ENCODE data around the genes SULT2B1, DBP, PLEKHA4 and DHDH.

DNA sequence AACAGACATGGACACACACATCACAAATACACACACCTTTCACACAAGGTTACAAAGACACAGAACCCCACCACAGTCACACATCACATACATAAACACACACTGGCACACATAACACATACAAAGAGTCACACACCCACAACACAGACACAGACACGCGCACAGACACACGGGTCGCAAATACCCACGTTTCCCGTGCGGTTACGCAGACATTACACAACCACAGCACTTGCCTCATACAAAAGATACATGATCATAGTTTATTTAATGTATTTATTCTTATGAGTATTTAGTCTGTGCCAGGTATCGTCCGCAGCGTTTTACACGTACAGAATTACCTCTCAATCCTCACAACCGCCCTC is 1.3 kb upstream of the LMTK3 start:
- PRO-cap, result no peak

- PRO-cap, result no peak
Observed at GRCh38 chr19:48551552-48552339, at the start of gene SULT2B1. SULT2B1 (plus strand) TSS chr19:48552172.

GRCh38 chr19:48613505-48614136 is 1.3 kb downstream of the FAM83E start:
- PRO-cap, result no peak

GRCh38 chr19:48637234-48637750 is at the start of gene DBP:
DBP (minus strand) TSS chr19:48637379.
- PRO-cap, result no peak

DNA sequence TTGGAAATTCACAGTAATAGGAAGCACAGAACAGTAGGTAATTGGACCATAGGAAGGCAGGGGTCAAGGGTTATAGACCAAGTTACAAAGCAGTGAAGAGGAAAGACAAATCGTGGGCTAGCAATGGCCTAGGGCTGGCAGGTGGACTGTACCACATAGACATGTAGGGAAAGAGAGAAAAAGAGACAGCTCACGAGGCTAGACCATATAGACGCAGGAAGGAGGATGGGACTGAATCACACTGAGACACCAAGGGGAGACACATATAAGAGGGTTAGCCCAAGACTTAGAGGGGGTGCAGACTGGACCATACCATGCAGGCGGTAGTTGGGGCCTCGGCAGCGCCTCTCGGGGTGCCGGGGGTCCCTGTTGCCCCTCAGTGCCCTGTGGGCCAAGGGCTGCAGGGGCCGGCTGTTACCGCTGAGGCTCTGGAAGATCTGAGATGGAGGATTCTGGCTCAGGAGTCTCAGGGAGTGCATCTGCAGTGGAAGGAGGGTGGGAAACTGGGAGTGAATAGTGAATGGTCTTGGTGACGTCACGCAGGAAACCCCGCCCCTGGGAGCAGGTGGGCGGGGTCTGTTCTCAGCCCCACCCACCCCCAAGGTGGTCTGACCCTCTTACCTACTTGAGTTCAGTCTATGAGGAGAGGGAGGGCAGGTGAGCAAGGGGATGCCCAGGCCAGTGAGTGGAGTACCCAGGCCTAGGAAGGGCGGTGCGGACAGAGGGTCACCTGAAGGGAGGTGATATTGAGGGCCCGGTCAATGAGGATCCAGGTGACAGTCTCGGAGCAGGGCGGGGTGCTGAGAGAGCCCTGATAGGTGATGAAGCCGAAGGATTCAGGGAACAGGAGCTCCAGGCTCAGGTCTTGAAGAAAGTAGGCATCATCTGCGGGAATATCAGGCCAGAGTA is 1.6 kb upstream of the DBP start:
- PRO-cap, result no peak

DNA sequence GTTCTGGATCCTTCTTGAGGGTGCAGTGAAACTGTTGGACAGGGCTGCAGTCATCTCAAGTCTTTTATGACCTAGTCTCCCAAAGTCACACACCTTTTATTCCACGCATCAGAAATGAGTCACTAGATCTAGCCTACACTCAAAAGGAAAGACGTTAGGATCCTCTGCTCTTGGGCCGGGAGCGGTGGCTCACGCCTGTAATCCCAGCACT is 3.6 kb upstream of the CA11 start:
- PRO-cap, result no peak

DNA sequence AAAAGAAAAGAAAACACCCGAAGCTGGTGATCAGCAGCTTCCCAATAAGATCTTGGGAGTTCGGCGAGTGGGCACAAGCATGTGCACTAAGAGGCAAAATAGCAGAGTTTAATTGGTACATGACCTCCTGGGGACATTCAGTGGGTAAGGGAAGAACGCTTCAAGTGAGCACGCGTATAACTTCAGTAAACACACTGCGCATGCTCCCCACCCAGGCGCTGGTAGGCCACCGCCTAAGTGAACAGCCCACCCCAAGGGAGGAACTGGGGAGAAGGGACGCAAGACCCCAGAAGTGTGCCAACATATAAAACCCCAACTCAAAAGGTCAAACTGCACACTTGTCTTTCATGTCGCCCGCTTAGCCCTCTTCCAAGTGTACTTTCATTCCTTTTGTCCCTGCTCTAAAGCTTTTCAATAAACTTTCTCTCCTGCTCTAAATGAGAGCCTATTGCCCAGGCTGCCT is 10.5 kb upstream of the NTN5 start:
- PRO-cap, result no peak

- PRO-cap, result no peak
Observed at GRCh38 chr19:48737226-48738138, 2.9 kb downstream of the RASIP1 start.

GRCh38 chr19:48755739-48756526 is 609 bp downstream of the FGF21 start:
- PRO-cap, result no peak

DNA sequence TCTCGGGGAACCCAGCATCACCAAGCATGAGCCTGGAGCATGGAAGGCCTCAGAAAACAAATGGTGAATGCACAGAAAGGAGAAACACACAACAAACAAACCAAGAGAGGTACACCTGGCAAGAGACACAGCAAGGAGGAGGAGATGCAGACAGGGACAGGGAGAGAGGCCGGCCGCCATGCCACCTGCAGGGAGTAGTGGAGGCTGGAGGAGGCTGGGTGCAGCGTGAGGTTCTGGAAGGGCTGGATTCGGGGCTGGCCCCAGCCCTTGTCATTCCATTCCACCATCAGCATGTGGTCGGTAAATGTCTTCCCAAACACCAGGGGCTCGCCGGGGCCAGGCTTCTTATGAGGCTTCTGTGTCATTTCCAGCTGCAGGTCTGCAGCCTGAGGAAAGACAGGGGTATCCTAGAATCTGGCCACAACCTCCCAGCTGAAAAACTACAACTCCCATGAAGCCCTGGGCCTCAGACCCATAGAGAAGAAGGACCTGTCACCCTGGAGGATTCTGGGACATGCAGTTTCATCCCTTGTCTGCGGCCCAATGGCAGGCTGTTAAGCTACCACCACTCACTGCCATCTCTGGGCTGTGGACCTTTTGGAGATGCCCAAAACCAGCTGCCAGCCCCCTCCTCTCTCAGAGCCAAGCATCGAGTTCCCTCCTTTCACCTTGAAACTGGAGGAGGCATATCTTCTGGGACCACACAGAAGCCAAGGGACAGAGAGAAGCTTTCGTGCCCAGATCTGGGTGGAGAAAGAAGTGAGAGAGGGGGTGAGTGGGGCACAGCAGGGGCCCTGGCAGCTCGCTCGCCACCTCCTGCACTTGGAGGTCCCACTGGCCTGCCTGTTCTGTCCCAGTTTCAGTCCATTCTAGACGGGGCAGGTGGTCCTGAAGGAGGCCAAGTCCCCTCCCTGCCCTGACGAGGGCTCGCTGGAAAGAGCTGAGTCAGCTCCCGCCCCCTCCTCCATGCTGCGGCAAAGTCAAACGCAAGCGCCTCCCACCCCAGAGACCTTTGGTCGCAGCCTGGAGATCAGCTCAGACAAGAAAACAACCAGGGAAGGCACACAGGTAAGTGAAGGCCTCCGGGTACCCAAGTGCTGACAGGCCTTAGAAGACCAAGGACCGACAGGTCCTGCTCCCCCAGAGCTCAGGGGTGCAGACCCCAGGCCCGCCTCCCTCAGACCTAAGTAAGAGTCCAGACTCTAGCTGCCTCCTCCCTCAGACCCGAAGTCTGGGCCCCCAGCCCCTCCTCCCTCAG is 4.1 kb downstream of the BCAT2 start:
- PRO-cap, result no peak

- PRO-cap, result no peak
Observed at GRCh38 chr19:48807669-48808533, 2.9 kb downstream of the BCAT2 start.

- PRO-cap, result no peak
Observed at GRCh38 chr19:48860033-48860583, 8.3 kb downstream of the PLEKHA4 start.

GRCh38 chr19:48867817-48868862 is at the start of gene PLEKHA4:
PLEKHA4 (minus strand) TSS chr19:48868617.
- PRO-cap, result no peak

GRCh38 chr19:48873650-48874206 is 1.5 kb downstream of the PPP1R15A start:
- PRO-cap, result no peak

- PRO-cap, result no peak
Observed at GRCh38 chr19:48895781-48896684, 2.5 kb downstream of the TULP2 start.

DNA sequence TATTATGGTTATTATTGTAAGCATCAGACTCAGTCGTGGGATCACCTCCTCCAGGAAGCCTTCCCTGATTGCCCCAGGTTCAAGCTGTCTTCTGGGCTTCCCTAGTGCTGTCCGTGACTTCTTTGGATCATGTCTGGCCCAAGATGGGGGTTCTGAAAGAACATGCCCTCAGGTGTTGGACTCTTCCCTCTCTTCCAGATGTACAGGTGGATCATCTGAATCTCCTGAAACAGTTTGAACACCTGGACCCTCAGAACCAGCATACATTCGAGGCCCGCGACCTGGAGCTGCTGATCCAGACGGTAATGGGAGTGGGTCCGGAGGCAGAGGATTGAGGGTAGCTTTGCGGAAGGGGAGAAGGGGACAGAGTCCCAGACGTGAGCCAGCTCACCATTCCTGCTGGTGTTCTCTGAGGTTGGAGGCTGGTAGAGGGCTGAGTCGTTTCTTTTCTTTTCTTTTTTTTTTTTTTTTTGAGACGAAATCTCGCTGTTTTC is 10.9 kb downstream of the NUCB1 start:
- PRO-cap, result no peak

GRCh38 chr19:48933323-48934070 is at the start of gene DHDH:
DHDH (plus strand) TSS chr19:48933699.
- PRO-cap, result no peak

DNA sequence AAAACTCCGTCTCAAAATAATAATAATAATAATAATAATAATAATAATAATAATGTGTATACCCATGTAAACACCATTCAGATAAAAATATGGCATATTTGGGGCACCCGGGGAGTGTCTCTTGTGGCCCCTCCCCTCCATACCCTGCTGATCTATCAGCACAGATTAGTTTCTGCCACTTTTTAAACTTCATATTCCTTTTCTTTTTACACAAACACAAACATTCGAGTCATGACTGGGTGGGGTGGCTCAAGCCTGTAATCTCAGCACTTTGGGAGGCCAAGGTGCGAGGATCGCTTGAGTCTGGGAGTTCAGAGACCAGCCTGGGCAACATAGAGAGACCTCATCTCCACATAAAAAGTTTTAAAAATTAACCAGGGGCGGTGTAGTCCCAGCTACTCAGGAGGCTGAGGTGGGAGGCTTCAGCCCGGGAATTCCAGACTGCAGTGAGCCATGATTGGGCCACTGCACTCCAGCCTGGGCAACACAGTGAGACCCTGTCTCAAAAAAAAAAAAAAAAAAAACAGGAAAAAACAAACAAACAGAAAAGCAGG is 776 bp upstream of the BAX start:
- PRO-cap, result no peak

- PRO-cap, result unidirectional peak, minus-strand start at chr19:48962453
Observed at GRCh38 chr19:48961986-48962752, 2.9 kb upstream of the FTL start.

GRCh38 chr19:48988183-48988745 is 4.8 kb downstream of the GYS1 start:
- PRO-cap, result no peak

Measured in peritoneum (tissue), 1 donor.